Temporal lobe (tissue), 2 donors: Measurements from ENCODE around the gene NOC2L.

- RAMPAGE, long total RNA, result no peak
Observed at GRCh38 chr1:630390-630914, 56.0 kb downstream of the OR4F16 start.

GRCh38 chr1:633567-634561, 52.6 kb downstream of the OR4F16 start:
- RAMPAGE, long total RNA, result no peak

DNA sequence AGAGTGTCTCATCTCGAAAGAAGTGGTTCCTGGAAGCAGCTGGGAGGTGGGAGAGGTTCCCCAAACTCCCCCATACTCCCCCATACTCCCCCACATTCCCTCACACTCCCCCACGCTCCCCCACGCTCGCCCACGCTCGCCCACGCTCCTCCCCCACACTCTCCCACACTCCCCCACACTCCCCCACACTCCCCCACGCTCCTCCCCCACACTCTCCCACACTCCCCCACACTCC, 48.0 kb upstream of the SAMD11 start:
- RAMPAGE, long total RNA, result no peak

DNA sequence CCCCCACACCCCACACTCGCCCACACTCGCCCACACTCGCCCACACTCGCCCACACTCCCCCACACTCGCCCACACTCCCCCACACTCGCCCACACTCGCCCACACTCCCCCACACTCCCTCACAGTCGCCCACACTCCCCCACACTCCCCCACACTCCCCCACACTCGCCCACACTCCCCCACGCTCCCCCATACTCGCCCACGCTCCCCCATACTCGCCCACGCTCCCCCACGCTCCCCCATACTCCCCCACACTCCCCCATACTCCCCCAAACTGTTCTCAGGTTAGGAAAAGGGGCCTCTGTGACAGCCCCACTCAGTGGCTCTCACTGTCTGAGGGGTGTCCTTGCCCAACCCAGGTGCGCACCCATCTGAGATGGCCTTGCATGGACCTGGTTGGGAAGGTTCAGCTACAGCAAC, 47.6 kb upstream of the SAMD11 start:
- RAMPAGE, long total RNA, result no peak

GRCh38 chr1:946004-946570, 13.0 kb downstream of the NOC2L start:
- RAMPAGE, long total RNA, result no peak

DNA sequence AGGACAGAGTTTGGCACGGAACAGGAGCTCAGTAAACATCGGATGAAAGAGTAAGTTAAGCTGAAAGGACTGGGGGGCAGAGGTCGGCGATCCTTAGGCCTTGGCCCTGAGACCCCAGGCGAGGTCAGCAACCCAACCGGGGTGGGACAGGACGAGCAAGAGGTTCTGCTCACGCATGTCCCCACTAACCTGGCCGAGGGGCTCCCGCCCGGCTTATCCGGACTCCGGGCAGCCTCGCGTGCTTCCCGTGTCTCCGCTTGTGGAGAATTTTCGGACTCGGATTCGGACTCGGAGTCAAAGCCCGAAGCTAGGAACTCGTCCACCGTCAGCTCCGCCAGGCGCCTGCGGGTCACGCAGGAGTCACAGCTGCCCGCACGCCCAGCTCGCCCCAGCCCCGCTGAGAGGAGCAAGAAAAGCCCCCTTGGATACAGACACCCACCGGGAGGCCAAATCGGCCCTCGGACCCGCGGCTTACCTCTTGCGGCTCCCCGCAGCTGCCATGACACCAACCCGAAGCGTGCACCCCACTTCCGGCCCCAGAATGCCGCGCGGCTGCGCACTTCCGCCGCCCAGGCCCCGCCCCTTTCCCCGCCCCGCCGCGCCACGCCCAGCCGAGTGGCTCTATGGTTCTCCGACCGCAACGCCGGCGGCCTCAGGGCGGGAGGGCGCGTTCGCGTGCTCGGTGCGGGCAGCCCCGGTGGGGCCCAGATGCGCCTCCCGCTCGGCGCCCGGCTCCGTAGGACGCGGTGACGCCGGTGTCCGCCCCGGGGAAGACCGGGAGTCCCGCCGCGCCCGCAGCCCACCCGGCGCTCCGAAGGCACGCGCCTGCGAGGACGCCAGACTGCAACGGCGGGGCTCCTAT, at the start of gene NOC2L:
Gene NOC2L, minus strand, starts transcription at position 517 of the 862 bp plus-strand sequence.
- RAMPAGE, long total RNA, result start-site peak on the minus strand centred at position 522 of the sequence, 21 bp wide, 246 and 81 reads in 2 replicates

DNA sequence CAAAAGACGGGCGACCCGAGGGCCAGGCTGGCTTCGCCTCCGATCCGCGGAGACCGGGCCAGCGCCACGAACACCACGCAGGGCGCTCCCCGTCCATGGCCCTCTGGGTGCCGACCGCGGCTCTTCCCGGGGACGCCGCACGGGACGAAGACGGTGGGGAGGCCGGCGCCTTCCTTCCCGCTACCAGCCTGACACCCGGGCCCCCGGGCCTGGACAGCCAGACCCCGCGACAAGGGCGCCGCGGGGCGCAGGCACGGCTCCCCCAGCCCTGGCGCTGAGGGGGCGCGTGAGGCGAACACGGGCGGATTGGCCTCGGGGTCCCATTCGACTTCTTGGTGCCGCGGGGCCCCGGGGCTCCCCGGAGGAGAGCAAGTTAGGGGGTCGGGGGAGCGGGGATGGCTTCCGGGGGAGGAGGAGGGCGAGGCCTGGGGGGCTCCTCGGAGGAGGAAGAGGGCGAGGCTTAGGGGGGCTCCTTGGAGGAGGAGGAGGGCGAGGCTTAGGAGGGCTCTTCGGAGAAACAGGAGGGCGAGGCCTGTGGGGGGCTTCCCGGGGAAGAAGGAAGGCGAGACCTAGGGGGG, 601 bp upstream of the KLHL17 start:
- RAMPAGE, long total RNA, result no peak

DNA sequence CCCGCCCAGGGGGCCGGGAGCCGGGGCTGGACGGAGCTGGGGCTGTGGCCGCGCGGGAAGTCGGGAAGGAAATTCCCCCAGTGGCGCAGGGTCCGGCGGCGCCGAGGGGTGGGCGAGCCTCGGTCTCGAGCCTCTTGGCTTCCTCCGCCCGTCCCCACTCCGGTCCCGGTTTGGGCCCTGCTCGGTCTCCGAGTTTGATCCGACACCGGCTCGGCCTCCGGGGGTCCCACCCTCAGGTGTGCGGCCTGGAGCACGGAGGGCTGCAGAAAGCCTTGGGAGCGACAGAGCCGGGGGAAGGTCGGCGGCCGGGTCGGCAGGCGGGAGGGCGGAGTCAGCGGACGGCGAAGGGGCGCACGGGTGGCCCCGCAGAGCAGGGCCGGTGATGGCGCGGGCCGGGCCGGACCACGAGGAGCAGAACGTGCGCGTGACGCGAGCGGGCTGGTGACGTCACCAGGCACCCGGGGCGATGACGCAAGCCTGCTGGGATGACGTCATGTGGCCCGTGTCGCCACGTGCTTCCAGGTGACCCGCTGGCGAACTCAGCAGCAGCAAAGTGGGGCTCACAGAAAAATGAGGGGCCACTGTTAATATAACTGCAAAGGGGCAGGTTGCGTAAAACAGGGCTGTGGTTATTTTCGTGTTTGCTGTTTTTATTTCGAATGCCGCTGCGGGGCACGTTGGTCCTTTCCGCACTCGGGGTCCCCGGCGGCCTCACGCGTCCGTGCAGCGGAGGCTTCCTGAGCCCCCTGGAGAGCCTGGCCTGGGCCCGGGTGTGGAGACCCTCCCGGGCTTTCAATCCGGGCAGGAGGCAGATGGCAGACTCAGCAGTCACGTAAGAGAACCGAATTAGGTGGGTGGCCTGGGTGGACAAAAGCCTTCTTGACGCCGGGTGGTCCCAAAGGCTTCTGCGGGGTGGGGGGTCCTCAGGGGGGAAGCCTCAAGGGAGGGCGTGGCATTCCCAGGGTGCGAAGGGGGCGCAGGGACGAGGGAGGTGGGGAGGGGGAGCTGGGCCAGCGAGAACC, 846 bp upstream of the HES4 start:
- RAMPAGE, long total RNA, result no peak

- RAMPAGE, long total RNA, result no peak
Observed at GRCh38 chr1:1001652-1002476, 2.0 kb upstream of the HES4 start.

- RAMPAGE, long total RNA, result no peak
Observed at GRCh38 chr1:1121882-1122788, 6.2 kb upstream of the C1orf159 start.

- RAMPAGE, long total RNA, result no peak
Observed at GRCh38 chr1:1126152-1126561, 10.3 kb upstream of the C1orf159 start.

DNA sequence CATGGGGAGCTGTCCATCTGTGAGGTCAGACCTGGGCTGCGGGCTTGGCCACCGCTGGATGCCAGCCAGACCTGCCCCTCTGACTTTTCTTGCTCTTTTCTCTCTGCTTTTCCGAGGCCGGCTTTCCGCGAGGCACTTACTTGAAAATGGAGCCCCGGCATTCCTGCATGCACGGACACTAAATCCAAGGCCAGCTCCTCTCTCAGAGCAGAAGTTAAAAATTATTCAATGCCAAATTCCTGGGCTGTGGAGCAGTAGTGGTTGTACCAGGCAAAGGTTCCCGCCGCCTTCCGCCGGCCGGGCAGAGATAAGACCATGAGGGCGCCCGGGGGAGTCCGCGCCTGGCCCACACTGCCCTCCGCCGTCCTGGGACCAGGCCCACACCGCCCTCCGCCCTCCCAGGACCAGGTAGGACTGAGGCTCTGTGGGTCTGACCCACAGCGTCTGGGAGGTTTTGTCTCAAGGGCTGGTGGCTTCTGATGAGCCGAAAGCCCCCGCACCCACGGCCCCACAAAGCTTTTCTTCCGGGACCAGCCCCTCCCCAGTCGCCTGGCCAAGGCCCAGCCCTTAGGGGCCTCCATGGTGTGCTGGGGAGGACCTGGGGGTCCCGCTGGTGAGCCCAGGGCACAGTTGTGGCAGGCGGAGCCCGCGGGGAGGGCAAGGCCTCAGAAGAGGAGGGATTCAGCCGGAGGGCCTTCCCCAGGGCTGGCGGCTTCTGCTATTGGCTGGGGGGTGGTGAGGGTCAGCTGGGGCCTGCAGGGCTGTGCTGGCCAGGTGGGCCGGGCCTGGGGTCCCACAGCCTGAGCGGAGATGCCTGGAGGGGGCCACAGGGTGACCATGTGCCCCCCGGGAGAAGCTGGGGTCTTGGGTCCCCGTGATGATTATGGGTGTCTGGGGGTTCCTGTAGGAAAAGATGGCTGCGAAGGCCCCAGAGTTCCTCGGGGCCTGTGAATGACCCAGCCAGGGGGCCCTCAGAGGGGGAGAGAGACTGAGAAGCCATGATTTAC, 12.8 kb upstream of the C1orf159 start:
- RAMPAGE, long total RNA, result no peak

DNA sequence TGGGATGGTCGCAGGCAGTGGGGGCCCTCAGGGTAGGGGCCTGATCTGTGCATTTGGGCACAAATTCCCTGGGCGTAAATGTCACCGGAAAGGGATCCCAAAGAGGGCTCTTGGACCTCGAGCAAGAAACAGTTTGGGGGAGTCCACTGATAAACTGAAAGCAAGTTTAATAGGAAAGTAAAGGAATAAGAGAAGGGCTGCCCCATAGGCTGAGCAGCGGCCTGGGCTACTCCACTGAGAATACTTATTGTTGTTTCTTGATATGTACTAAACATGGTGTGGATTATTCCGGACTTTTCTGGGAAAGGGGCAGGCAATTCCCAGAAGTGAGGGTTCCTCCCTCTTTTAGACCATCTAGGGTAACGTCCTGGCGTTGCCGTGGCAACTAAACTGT, 19.3 kb upstream of the C1orf159 start:
- RAMPAGE, long total RNA, result no peak

GRCh38 chr1:1136912-1137962, 21.3 kb upstream of the C1orf159 start:
- RAMPAGE, long total RNA, result no peak

DNA sequence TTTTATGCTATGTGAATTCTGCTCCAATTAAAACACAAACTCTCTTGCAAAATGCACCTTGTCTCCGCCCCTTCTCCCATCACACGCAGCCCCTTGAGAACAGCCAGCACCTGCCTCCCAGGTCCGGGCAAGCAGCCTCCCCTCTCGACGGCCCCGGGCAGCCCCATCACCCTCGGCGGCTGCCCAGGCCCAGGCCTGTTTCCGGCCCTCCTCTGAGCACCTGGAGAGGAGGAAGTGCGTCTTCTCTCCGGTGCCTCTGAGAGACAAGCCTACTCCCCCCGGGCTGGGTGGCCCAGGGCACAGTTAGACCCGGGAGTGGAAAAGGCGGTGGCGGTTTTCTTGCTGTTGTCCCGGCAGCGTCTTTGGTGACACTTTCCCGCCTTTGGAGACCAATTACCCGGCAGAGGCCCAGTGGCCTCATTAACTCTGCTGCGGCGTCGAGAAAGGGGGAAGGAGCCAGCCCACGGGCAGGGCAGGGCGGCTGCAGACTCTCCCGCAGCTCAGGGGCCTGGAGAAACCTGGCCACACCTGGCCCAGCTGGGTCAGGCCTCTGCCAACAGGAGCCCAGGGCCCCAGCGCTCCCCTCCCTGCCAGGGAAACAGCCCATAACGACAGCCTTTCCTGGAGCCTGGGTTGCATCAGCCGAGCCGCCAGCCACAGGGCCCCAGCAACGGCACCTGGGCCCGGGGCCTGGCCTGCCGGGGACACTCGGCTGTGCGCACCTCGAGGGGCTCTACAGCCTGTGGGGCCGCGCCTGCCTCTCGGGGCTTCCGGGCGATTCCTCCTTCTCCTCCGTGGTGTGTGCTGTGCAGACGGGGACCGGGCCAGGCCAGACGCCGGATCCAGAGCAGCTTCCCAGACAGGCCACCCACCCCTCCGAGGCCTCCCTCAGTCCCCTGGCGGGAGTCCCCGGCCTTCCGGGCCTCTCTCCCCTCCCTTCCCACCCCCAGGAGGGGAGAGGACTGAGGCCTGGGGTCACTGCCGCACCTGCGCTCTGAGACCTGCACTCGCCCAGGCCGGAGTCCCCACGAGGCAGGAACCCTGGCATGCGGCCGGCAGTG, 28.4 kb upstream of the C1orf159 start:
- RAMPAGE, long total RNA, result no peak

- RAMPAGE, long total RNA, result no peak
Observed at GRCh38 chr1:1197488-1197834, 8.9 kb downstream of the TNFRSF18 start.

- RAMPAGE, long total RNA, result no peak
Observed at GRCh38 chr1:1250802-1251258, 4.3 kb upstream of the C1QTNF12 start.

DNA sequence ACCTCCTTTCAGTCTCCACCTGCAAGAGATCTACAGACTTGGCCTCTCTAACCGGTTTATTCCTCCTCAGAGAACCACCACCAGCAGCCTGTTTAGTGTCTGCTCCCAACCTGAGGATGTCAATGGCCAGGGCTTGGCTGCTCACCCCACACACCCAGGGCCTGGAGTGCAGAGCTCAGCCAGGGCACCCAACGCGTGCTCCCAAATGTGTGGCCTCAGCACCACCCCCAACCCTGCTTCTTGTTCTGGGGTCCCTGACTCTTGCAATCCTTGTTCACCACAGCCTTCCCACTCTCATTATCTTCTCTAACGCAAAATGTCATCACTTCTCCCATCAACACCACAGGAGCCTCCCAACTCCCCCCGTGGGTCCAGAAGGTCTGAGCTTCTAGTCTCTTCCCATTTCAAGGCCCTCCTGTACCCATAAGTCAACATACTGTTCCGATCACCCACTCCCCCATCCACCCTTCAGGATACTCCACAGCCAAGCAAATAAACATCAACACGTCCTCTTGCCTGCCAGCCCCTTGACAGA, 3.3 kb downstream of the UBE2J2 start:
- RAMPAGE, long total RNA, result no peak

DNA sequence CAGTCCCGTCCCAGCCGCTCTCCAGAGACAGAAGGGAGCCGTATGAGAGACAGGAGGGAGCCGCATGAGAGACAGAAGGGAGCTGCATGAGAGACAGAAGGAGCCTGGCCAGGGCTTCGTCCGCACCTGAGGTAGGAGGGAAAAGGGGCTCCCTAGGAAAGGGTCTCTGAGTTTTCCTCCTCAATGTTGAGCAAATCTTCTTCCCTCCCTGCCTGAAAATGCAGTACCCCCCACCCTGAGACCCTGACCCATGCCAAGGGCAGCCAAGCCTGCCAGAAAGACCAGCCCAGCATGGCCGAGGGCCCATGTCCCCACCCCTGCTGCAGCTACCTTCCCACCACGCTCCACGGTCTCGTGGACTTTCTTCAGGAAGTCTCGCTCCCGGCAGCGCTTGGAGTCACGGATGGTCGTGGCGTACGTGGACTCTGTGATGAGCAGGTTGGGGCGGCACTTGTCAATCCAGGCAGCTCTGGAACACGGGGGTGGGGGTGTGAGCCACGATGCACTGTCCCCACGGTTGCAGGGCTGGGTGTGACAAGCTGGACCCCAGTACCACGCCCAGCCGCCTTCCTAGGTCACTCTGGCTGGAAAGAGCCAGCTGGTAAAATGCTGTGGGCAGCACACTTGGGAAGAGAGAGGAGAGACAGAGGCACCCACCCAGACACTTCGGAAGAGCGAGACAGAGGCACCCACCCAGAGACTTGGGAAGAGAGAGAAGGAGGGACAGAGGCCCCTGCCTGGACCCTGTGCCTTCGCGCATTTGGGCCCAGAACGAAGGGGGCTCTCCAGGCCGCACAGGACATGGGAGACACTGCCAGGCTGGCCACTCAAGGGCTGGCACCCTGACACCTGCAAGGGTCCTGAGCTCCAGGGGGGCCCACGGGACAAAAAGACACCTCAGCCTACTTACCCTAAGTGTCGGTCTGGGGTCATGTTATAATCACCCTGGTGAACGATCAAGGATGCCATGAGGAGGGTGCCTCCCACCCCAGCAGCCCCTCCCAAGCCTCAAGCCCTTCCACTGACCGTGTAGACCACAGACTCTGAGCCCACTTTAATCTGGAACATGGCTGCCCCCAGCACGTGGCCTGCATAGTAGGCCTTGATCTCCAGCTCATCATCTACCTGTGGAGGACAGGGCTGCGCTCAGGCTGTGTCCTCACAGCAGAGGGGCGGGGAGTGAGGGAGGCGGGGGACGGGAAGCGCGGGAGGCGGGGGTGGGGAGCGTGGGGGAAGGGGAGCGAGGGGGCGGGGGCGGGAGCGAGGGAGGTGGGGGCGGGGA, 6.5 kb downstream of the PUSL1 start:
- RAMPAGE, long total RNA, result no peak

GRCh38 chr1:1328843-1329516, 2.1 kb upstream of the TAS1R3 start:
- RAMPAGE, long total RNA, result no peak